Urinary bladder (tissue), 3 donors: ENCODE measurements around a stretch of chr1.

DNA sequence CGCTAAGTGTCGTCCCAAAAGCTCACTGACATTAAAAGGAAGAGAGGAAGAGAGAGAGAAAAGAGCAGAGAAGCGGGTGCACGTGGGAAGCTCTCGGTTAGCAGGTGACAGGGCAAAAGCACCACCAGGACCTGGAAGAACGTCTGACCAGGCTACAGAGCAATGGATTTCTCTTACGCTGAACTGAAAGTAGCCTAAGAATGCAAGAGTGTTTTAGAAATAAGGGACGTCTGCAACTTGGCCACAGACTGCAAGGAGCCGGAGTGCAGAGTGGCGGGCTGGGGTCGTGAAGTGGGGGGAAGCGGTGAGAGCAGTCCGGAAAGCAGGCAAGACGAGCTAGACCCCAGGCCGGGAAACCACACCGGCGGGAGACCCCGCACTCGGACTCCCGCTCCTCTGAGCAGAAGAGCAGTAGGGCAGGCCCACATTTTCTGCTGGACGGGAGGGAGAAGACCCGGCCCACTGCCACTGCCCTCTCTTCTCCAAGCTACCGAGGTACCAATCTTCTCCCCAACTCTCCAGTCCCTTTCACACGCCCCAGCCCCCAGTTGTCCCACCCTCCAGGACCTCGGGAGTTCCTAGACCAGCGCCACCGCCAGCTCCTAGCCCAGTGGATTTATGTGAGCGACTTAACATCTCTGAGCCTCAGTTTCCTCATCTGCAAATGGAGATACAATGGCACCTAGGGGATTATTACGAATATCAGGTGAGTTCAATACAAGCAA is 8.2 kb upstream of the MPZL1 start:
- PRO-cap, result no peak
- RAMPAGE, long total RNA, result no peak

DNA sequence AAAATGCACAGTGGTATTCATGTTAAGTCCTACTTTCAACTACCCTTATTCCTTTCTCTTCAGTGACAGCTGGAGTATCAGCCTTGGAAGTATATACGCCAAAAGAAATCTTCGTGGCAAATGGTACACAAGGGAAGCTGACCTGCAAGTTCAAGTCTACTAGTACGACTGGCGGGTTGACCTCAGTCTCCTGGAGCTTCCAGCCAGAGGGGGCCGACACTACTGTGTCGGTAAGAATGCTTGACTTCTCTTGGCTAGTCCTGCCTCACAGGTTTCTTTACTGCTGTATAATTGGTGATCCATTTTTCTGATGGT is 43.7 kb downstream of the MPZL1 start:
- PRO-cap, result no peak
- RAMPAGE, long total RNA, result no peak

GRCh38 chr1:167935813-167936134 is 709 bp upstream of the DCAF6 start:
- PRO-cap, result bidirectional peak, plus-strand start at chr1:167936261, minus-strand start at chr1:167935995
- RAMPAGE, long total RNA, result start-site peak on the minus strand at chr1:167935979-167936095, 2,016 and 812 reads in 2 replicates

DNA sequence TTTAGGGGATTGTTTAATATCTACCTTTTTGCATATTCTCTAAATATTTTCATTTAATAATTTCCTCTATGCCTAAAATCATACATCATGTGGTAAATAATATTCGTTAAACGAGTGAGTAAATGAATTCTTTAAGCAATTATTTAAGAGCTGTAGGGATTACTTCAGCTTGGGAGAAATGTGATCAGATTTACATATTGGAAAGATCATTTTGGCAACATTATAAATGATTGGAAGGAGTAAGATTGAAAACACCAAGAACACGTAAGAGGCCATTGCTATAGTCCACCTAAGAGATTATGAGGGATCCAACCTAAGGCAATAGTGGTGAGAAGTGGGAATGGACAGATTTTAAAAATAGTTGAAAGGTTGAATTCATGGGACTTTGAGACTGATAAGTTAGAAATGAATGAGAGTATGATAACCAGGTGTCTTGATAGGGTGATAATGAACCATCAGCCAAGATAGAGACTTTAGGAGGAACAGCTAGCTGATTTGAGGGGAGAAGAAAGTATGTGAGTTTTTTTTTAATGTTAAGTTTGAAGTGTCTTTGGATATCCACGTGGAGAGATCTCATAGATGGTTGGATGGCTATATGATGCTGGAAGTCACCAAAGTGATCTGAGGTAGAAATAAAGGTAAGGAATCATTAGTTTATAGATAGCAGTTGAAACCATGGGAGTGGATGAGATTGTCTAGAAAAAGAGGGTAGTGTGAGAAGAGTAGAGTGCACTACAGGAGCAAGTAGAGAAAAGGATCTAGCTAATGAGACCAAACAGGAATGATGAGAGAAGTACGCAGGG is 89.5 kb upstream of the MPC2 start:
- PRO-cap, result no peak
- RAMPAGE, long total RNA, result no peak

DNA sequence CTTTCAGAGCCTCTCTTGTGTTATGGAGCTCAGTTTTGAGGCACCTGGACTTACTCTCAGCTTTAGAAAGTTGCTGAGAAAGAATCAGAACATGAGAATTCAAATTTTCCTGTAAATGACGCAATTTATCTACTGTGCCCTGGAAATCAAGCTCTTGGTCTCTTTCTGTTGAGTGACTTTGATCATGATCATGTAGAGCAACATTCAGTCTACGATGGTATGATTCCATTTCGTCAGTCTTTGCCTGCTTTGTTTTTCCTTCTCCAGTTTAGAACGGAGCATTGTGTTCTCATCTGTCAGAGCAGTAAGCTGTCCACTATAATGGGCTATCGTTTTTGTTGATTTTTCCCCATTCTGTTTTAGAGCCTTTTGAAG is 20.7 kb downstream of the SFT2D2 start:
- PRO-cap, result no peak
- RAMPAGE, long total RNA, result no peak

DNA sequence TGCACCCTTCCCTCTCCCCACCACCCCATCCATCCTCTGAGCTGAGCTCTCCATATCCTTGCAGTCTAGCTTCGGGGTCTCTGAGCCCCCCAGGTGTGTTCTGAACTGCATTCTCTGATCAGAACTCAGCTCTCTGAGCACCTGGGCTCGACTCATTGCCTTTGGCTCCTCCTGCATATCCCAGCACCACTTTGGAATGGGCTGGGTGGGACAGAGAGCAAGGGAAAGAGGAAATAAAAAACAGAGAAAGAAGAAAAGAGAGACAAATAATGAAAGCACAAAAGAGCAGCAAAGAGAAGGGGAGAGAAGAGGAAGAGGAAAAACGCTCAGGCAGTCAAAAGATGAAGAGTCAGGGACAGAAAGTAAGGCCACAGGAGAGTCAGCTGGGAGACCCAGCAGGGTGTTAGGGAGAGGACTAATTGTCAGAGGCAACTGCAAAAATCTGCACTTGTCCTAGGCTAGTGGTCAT is 86.8 kb upstream of the ATP1B1 start:
- PRO-cap, result no peak
- RAMPAGE, long total RNA, result no peak

- PRO-cap, result no peak
- RAMPAGE, long total RNA, result no peak
These were observed 46.5 kb upstream of the ATP1B1 start for GRCh38 chr1:169059747-169060732.

DNA sequence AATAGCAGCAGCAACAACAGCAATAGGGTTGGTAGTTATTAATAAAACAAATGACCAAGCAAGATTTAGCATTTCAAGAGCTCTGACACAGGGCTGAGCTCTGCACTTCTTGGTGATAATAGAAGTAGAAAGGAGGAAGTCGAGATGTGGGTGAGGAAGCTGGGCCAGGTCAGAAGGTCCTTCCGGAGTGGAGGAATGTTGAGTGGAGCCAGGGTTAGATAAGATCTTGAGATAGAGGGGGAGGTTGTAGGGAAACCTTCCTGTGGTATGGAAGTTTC is 45.6 kb upstream of the ATP1B1 start:
- PRO-cap, result no peak
- RAMPAGE, long total RNA, result no peak

- PRO-cap, result no peak
- RAMPAGE, long total RNA, result no peak
These were observed 4.5 kb upstream of the ATP1B1 start for GRCh38 chr1:169101892-169102456.

- PRO-cap, result no peak
- RAMPAGE, long total RNA, result no peak
These were observed 5.7 kb downstream of the ATP1B1 start for GRCh38 chr1:169112134-169112705.

DNA sequence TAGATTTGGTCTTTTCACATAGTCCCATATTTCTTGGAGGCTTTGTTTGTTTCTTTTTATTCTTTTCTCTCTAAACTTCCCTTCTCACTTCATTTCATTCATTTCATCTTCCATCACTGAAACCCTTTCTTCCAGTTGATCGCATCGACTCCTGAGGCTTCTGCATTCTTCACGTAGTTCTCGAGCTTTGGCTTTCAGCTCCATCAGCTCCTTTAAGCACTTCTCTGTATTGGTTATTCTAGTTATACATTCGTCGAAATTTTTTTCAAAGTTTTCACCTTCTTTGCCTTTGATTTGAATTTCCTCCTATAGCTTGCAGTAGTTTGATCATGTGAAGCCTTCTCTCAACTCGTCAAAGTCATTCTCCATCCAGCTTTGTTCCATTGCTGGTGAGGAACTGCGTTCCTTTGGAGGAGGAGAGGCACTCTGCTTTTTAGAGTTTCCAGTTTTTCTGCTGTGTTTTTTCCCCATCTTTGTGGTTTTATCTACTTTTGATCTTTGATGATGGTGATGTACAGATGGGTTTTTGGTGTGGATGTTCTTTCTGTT is 89.2 kb downstream of the NME7 start:
- PRO-cap, result no peak
- RAMPAGE, long total RNA, result no peak

DNA sequence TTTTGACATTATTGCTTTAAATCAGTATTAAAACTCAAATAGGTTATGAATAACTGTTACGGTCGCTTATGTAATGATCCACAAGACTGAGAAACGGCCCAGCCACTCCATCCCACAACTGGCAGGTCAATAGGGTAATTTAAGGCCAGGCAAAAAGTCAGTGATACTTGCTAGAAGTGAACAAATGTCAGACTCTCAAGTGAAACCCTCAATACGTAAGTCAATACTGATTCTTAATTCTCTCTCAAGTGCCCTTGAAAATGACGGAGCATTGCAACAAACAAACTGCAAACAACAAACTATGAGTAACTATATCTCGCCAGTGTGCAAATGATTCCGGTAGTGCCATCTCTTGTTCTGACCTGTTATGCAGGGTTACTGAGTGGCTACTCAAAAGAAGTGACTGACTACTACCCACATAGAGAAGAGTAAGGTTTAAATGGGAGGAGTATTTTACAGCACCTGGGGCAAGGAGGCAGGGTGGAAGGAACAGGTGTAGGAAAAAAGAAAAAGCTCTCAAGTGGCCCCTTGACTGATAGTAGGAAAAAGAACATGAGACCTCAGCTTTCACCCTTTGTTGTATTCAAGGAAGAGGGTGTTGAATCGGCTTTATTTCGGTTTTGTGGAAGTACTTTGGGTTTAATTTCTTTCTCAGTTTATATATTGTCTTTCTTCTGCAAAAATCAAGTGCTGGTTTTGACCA is 1.6 kb downstream of the SLC19A2 start:
- PRO-cap, result no peak
- RAMPAGE, long total RNA, result no peak

DNA sequence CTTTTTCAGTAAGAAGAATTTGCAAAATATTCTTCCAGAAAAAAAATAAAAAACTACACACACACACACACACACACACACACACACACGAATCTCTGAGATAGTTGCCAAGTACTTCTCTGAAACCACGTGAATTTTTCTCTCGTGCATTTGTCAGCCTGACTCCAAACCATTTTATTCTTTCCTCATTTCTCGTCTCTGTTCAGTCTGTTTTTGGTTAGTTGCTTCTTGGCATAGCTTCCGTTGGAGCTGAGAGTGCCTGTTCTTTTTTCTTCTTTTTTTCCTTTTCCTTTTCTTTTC is 55.0 kb downstream of the GORAB start:
- PRO-cap, result no peak
- RAMPAGE, long total RNA, result no peak

DNA sequence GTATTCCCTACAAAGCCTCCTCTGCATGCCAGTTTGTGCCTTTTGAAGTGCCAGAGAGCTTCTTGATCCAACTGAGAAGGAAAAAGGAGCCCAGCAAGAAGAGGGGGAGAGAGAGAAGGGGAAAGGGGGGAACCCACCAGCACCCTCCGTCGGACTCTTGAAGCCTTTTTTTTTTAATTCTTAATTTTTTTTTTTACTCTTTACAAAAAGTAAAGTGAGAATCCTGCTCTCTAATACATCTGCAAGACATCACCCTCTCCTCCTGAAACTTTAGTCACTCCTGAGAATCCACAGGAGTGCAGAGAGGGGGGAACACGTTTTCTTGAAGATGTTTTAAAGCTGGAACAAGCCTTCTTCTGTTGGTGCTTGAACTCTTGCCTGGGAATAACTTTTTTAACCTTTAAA is 612 bp upstream of the PRRX1 start:
- PRO-cap, result no peak
- RAMPAGE, long total RNA, result no peak

DNA sequence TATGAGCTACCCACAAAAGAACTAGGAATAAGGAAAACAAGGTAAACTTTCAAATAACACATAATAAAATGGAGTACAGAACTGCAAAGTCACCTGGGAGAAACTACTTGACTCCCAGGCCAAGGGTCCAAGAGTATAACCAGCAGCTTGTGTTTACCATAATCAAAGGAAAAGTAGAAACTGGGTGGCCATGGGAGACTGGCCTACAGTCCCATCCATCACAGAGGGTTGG is 227 bp upstream of the FMO3 start:
- PRO-cap, result no peak
- RAMPAGE, long total RNA, result no peak

DNA sequence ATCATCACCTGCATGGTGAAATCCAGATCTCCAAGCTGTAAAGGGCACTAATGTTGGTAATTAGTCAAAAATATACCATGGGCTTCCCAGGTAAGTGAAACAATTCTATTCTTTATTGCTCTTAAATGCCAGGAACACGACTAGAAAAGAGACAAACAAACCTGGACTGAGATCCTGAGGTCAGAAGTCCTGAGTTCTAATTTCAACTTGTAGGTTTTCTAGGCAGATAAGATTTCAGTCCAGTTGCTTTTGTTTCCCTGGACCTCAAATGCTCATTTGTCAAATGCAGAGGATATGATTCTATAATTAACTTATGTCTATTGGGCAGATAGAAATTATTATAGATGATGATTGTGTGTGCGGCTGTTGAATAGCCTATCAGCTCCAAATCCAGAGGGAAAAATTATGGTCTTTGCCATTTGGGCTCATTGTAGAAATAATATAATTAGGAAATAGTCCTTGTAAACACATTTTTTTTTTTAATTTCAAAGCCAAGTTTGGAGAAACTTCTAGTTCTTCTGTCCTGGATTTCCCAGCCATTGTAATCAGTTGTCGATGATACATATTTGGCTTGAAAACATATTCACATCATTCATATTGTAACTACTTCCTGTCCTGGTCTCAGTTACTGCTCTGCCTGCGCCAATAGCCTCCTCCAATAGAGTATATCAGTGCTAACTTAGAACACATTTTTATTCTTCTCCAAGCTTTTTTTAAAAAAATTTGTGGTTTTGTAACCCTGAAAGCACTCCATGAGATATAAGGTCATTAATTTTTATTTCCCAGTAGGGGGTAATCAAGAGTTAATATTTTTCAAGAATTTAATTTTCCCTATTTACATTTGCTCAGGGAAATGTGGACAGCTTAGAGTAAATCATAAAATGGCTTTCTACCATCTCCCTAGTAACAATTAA is 46.3 kb upstream of the FMO2 start:
- PRO-cap, result no peak
- RAMPAGE, long total RNA, result no peak

DNA sequence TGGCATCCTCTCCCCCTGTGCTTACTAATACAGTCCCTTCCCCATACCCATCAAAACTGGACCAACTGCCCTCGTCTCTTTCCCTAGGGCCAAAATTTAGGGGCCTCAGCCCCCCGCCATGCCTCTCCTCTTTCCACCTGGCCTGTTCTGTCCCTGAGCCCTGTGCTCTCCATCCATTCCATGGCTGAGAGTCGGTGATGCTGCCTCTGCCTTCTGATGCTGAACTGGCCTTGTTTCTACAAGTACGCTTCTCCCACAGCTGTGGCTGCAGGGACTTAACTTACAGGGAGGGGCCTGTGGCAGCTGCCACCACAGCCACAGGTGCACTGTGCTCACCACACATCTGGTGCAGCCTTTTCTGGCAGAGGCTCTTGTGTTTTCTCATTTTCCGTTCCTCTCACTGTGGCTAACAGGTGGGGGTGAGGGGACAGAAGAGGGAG is 4.1 kb downstream of the FMO1 start:
- PRO-cap, result no peak
- RAMPAGE, long total RNA, result no peak

GRCh38 chr1:171384892-171385222 is 70.9 kb downstream of the FMO4 start:
- PRO-cap, result unidirectional peak, plus-strand start at chr1:171385069
- RAMPAGE, long total RNA, result no peak

- PRO-cap, result no peak
- RAMPAGE, long total RNA, result no peak
These were observed 50.4 kb upstream of the PRRC2C start for GRCh38 chr1:171434519-171435682.

- PRO-cap, result bidirectional peak, plus-strand start at chr1:171743312, minus-strand start at chr1:171743215
- RAMPAGE, long total RNA, result no peak
These were observed 1.2 kb upstream of the VAMP4 start for GRCh38 chr1:171742977-171743493.